Metastatic Breast Carcinoma in the Brain (tissue), 10 donors: Measurements from ENCODE around the gene MYH9.

DNA sequence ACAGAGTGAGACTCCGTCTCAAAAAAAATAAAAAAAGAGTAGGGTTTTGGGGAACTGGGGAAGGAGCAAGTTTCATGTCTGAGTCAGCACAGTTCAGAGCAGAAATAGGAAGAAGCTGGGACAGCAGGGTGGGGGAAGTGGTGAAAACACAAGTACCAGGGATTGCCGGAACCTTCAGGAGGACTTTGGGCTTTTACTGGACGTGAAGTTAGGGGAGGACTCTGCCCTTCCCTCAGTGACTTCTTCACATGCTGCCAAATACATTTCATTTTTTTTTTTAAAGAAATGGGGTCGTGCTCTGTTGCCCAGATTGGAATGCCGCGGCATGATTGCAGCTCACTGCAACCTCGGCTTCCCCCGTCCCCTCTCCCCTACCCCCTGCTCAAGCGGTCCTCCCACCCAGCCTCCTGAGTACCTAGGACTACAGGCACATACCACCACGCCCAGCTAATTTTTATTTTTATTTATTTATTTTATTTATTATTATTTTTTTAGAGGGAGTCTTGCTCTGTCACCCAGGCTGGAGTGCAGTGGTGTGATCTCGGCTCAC, 24.3 kb upstream of the HMOX1 start:
- PRO-cap, 10 experiments: no peak in any of the 10 experiments

GRCh38 chr22:35409841-35410921, 10.2 kb downstream of the MCM5 start:
- PRO-cap, 10 experiments: peak in 1 of 10 experiments; most common plus-strand start chr22:35410301 (in 1); most common minus-strand start chr22:35410095 (in 1)

- PRO-cap, 10 experiments: no peak in any of the 10 experiments
Measured at GRCh38 chr22:35612759-35613504, 4.2 kb downstream of the MB start.

- PRO-cap, 10 experiments: peak in 1 of 10 experiments; most common plus-strand start chr22:35646875 (in 1); most common minus-strand start chr22:35646742 (in 1)
Measured at GRCh38 chr22:35646531-35647133, 1.6 kb upstream of the APOL6 start.

- PRO-cap, 10 experiments: no peak in any of the 10 experiments
Measured at GRCh38 chr22:35741798-35742499, 24.3 kb downstream of the APOL5 start.

GRCh38 chr22:35821611-35822019, 103.9 kb downstream of the APOL5 start:
- PRO-cap, 10 experiments: no peak in any of the 10 experiments

DNA sequence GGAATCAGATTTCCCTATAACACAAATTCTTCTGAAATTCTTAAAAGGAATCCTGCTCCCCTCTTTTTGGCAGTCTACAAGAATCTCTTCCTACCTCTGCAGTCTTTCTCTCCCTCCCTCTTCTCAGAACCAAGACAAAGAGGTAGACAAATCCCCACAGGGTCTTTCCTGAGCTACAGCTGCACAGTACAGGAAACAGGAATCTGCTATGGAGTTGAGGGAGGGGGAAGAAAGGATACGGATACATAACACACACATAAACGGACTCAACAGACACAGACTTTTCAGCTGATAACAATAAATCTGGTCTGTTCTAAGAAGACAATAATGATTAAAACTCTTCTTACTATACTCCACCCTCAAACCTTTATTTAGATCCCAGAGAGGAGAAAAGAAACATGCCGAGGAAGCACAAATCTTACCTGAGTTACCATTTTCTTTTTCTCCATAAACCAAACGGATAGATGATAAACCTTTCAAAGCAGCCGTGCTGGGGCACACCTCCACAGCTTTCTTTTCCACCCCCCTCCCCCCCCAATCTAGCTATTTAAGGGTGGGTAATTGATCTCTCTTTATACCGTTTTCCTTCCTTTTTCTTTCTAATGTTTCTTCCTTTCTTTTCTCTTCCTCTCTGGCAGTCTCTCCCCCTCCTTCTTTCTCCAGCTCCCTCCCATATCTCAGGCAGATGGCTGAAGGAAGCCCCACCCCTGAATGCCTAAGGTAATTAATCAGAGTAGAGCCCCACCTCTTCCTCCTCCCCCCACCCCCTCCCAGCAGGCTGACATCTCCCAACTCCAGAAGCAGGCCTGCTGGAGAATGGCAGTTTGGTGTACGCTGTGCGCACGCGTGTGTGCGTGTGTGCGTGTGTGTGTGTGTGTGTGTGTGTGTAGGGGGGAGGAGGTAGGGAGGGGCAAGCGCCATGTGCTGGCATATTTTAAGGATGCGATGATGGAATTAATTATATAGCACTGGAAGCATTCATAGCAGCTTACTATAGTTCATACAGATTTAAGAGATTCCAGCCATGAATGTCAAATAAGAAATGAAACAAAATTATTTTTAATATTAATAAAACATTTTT, 122.4 kb downstream of the APOL5 start:
- PRO-cap, 10 experiments: peak in 5 of 10 experiments; most common plus-strand start position 812 of the sequence (in 3); most common minus-strand start position 657 of the sequence (in 3)

DNA sequence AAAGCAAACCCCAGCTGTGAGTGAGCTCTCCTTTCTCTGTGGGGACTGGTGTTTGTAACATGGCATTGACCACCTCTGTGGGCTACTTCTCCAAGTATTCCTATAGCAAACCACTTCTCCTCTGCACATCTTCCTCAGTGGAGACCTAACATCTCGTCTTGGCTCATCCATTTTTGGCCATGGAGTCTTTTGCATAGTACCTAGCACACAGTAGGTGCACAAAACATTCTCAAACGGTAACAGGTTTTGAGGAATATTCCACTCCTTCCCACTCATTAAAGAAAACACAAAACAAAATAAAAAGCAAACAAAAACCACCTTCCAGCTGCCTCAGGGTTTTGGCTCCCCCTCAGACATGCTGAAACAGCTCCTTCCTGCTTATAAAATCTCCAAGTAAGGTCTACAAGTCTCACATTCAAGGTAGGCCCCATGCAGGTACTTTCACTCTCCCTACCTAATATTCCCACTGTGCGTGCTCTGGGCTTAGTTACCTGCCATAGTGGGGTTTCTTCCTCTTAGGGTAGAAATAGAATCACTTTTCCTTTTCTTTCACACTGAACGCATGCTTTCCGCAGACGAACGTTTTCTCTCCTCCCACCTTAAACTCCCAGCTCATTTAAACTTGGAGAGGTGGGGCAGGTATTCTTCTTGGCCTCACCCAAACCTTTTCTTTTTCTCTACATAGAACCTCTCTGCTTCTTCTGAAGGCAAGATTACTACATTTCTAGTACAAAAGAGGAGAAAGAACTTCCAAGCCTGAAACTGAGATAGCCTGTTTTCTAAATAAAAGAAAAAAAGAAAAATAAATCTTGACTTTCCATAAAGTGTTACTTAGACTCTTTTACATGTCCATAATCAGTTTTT, 132.3 kb downstream of the RBFOX2 start:
- PRO-cap, 10 experiments: peak in 1 of 10 experiments; most common plus-strand start position 412 of the sequence (in 1)

- PRO-cap, 10 experiments: no peak in any of the 10 experiments
Measured at GRCh38 chr22:35903069-35903667, 125.5 kb downstream of the RBFOX2 start.

DNA sequence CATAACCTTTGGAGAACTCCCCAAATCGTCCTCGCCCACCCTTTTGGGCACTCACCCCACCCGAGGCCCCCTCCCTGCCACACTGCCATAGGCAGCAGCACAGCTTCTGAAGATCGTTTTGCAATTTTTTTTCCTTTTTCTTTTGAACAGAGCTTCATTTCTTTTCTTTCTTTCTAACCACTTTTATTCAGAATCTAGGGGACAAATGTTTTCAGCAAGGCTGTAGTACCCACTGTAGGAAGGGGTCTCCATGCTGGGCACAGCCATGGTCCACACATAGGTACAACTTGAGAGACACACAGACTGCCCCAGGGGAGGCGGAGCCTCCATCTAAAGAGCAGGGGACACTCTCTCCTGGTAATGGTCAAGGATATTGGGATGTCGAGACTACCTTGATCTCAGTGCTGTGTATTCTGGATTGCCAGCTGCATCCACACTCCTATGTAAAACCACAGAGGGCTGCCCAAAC, 2.8 kb upstream of the APOL3 start:
- PRO-cap, 10 experiments: no peak in any of the 10 experiments

DNA sequence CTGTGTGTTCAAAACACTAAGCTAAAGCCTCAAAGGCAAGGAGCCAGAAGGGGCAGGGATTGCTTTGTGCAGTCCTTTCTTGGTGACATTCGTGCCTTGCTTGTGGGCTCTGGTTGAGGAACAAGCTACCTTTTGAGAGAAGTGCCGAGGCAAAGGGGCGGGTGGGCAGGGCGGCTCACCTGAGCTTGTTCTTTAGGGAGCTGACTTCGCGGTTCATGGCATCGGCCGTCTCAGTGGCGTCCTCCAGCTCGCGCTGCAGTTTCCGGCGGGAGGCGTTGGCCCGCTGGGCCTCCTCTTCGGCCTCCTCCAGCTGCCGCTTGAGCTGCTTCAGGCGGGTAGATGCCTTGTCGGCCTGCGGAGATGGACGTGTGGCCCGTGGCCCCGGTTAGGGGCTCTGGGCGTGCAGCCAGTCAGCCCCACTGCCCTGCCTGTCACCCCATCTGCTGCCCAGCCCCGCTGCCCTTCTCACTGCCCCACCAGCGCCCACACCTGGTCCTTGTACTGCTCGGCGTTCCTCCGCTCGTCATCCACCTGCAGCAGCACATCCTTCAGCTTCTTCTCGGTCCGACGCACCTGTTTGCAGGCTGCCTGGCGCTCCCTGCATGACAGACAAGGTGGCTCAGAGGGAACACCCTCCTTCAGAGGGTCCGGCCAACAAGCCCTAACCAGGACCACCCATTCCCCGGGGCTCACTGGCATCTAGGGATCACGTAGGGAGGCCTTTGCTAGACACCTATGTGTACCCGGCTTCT, 31.2 kb downstream of the APOL1 start:
- PRO-cap, 10 experiments: no peak in any of the 10 experiments

DNA sequence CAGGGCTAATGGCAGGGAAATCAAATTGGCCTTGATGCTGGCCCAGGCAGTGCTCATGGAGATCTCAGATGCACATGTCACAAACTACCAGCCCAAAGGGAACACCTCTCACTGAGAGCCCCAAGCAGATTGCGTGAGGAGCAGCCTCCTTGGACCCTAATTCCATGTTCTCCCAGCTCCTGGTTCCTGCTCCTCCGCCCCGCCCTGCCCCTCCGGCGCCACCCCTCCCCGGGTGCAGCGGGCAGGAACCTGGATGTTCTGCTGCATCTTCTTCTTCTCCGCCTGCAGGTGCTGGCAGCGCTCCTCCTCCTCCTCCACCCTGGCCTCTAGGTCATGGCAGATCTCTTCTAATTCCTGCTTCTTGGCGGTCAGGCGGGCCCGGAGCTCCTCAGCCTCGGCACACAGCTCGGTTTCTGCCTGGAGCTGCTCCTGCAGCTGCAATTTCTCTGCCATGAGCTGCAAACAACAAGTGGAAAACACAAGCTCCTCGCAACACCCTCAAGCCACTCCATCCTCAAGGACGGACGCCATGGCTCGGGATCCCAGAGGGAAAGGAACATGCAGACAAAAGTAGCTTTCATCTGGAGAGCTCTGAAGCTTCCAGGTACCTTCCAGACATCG, 47.8 kb downstream of the APOL1 start:
- PRO-cap, 10 experiments: no peak in any of the 10 experiments

DNA sequence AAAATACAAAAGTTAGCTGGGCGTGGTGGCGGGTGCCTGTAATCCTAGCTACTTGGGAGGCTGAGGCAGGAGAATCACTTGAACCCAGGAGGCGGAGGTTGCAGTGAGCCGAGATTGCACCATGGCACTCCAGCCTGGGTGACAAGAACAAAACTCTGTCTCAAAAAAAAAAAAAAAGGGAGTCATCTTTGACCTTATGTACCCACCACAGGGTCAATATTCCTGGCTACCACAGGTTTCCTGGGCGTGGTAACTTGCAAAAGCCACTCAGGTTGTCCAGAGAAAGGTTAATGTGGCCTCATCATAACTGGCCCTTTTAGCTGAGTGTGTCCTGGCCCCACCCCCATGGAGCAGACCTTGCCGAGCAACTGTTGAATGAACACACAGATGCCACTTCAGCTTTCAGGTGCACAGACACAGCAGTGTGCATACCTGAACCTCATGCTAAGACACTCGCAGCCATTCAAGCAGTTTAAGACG, 54.8 kb downstream of the APOL1 start:
- PRO-cap, 10 experiments: no peak in any of the 10 experiments

- PRO-cap, 10 experiments: peak in 4 of 10 experiments; most common plus-strand start chr22:36323522 (in 2); most common minus-strand start chr22:36323394 (in 2)
Measured at GRCh38 chr22:36323208-36323748, 64.5 kb downstream of the MYH9 start.

- PRO-cap, 10 experiments: peak in 2 of 10 experiments; most common plus-strand start chr22:36325406 (in 2); most common minus-strand start chr22:36324610 (in 1)
Measured at GRCh38 chr22:36324535-36325804, 62.8 kb downstream of the MYH9 start.

- PRO-cap, 10 experiments: no peak in any of the 10 experiments
Measured at GRCh38 chr22:36326525-36327483, 61.0 kb downstream of the MYH9 start.

DNA sequence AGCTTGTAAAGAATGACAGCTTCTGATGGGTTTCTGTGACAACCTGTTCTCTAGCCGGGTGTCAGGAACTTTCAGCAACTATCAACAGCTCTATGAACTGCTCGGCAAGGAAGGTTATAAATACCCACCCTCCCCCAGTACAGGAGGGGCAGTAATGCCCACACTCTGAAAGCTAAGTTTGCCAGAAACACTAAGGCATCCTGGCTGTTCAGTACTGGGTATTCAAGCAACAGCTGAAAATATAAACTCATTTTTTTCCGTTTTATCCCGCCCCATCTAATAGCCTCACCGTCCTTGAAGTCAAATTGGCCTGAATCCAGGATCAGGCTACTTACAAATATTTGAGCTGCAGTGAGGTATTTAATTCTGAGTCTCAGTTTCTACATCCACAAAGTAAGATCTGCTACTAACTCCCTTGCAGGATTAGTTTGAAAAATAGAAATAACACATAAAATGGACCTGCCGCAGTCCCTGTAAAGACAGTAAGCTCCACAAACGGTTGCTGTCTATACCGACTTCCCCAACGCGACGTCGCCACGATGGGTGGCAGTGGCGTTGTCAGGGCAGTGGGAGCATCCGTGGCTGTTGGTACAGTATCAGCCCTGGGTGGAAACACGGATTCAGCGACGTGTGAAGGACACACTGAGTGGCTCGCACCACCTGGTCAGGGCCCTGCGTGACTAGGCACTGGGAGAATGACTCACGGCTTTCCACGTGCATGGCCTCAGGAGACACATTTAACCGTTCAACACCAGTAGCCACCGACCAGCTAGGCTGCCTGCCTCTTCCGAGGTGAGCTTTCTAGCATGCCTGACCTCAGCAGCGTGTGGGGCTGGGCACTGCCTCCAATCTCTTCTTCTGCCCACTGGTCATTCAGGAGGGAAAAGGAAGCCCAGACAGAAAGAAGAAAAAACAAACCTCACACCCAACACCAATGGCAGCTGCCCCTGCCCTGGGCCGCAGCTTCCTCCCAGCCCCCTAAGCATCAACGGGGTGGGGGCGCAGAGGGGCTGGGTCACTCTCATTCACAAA, 59.3 kb downstream of the MYH9 start:
- PRO-cap, 10 experiments: peak in 1 of 10 experiments; most common plus-strand start position 369 of the sequence (in 1); most common minus-strand start position 216 of the sequence (in 1)

- PRO-cap, 10 experiments: no peak in any of the 10 experiments
Measured at GRCh38 chr22:36332640-36333574, 54.9 kb downstream of the MYH9 start.

GRCh38 chr22:36367882-36368944, 19.6 kb downstream of the MYH9 start:
- PRO-cap, 10 experiments: peak in 3 of 10 experiments; most common plus-strand start chr22:36368772 (in 2); most common minus-strand start chr22:36368782 (in 1)

GRCh38 chr22:36387619-36388051, at the start of gene MYH9:
TSS of gene MYH9 (minus strand) at chr22:36387967.
- PRO-cap, 10 experiments: peak in 10 of 10 experiments; most common plus-strand start chr22:36387855 (in 1); most common minus-strand start chr22:36388004 (in 10)